Caco-2 (cell line): ENCODE data around the gene GLRX2.

- PRO-cap, result no peak
- RRBS, result no CpG with 5 or more reads among the region's 9 CpGs
These were observed 5.3 kb downstream of the PRG4 start for GRCh38 chr1:186301278-186301854.

DNA sequence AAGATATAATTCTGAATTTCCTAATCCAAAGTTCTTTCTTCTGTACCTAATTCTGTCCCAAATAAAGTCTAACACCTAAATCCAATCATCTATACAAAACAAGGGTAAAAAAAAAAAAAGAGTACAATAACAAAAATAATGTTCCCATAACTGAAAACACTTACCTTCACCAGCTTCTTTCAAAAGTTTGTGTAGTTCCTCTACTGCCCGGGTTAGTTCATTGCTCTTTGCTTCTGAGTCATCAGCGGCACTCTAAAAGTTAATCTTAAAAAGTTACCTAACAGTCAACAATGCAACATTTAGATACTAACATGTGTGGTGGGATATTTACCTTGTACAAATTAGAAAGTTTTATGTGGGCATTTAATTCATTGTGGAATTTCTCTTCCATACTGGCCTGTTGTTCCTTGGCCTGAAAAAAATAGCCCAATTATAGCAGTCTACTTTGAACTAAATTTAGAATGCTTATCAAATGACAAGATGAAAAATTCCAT, 13.5 kb downstream of the TPR start:
- PRO-cap, result no peak
- RRBS, result no CpG with 5 or more reads among the region's 2 CpGs

GRCh38 chr1:186374973-186375107, 213 bp downstream of the TPR start:
- PRO-cap, result no peak
- RRBS, result no CpG with 5 or more reads among the region's 10 CpGs

GRCh38 chr1:186948398-186949481, 120.0 kb downstream of the PLA2G4A start:
- PRO-cap, result no peak
- RRBS, result no CpG with 5 or more reads among the region's 5 CpGs

DNA sequence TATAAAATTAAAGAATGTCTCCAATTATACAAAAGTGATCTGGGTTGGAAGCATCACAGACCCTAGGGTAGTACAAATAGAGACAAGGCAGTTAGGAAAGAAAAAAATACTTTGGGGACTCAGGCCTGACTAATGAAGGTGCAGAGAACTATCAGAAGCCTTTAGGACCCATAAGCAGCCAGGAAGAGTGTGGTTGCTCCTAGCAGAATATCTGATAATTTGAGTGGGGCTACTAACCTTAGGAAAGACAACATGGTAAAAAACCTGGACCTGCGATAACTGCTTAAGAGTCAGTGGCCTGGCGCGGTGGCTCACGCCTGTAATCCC, 542.7 kb downstream of the BRINP3 start:
- PRO-cap, result no peak
- RRBS, result no CpG with 5 or more reads among the region's 4 CpGs

- PRO-cap, result no peak
- RRBS, result no CpG with 5 or more reads among the region's 5 CpGs
These were observed 402.3 kb upstream of the RGS18 start for GRCh38 chr1:191756015-191756246.

GRCh38 chr1:192539608-192540128, 35.9 kb upstream of the RGS1 start:
- PRO-cap, result no peak
- RRBS, result no CpG with 5 or more reads among the region's 1 CpG

DNA sequence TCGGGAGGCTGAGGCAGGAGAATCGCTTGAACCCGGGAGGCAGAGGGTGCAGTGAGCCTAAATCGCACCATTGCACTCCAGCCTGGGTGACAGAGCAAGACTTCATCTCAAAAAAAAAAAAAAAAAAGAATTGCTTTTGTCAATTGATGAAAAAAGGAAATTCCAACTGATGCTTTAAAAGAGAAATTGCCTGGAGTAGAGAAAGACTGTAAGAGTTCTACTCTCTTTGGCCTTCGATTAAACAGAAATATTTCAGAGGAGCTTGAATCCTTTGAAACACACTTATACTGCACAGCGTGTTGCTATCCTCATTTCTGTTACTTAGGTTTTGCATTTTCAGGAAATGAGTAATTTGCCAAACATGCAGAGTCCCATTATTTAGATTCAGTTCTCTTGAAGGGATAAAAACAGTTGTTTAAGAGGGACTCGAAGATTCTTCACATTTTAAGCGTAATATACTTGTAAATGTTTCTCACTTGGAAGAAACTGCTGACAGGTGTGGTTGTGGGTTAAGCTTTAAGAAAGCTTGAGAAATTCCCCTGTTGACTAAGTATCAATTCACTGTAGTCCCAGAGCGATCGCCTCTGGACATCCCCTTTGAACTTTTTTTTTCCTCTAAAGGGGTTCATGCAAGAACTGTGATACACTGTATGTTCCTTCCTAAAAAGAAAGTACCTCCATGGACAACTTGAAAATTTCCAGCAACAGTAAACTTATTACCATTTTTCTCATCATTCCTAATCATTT, 30.7 kb upstream of the RGS1 start:
- PRO-cap, result no peak
- RRBS, result no CpG with 5 or more reads among the region's 10 CpGs

DNA sequence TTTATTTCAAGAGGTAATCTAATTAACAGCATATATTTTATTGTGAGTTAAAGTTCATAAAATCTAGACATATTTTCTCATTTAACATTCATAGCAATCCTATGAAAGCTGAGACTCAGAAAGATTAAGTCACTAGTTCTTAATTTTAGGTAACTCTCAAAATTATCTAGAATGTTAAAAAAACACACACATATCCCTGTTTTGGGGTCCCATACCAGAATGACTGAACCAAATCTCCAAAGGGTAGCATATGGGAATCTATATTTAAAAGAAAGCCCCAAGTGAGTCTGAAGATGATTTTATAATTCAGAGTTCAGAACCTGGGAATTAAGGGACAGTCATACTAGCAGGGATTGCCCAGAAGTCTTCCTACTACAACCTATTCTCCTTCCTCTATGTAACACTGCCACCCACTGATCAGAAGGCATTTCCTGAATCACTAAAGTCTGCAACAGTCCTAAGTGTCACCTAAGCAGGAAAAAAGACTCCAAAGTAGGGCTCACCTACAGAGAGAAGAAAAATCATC, 4.7 kb downstream of the RGS1 start:
- PRO-cap, result no peak

GRCh38 chr1:192810822-192811460, 2.1 kb downstream of the RGS2 start:
- PRO-cap, result no peak
- RRBS, result no CpG with 5 or more reads among the region's 4 CpGs

DNA sequence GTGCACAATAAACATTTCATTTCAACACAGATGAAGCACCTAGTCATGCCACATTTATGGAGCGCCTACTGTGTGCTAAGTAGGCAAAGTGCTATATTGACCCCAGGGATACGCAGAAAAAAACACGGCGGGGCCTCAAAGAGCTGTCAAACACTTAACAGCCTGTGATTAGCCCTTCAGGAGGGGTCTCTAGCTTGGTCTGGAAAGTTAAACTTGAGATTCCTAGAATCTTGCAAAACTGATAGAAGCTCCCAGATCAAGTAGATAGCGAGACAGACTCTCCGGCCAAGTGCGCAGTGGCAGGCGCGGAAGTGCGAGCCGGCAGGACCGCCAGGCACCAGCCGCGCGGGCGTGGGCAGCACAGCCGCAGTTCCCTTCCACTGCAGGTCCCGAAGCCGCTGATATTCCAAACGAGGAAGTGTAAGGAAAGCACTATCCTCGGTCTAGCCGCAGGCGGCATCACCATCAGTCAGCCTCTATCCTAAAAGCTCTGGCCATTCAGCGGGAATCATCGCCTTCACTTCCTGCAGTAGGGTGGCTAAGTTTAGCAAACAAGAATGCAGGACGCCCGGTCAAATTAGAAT, 840 bp downstream of the GLRX2 start:
- PRO-cap, result no peak
- RRBS, result 7% methylated on average over 6 of the region's 27 CpGs

DNA sequence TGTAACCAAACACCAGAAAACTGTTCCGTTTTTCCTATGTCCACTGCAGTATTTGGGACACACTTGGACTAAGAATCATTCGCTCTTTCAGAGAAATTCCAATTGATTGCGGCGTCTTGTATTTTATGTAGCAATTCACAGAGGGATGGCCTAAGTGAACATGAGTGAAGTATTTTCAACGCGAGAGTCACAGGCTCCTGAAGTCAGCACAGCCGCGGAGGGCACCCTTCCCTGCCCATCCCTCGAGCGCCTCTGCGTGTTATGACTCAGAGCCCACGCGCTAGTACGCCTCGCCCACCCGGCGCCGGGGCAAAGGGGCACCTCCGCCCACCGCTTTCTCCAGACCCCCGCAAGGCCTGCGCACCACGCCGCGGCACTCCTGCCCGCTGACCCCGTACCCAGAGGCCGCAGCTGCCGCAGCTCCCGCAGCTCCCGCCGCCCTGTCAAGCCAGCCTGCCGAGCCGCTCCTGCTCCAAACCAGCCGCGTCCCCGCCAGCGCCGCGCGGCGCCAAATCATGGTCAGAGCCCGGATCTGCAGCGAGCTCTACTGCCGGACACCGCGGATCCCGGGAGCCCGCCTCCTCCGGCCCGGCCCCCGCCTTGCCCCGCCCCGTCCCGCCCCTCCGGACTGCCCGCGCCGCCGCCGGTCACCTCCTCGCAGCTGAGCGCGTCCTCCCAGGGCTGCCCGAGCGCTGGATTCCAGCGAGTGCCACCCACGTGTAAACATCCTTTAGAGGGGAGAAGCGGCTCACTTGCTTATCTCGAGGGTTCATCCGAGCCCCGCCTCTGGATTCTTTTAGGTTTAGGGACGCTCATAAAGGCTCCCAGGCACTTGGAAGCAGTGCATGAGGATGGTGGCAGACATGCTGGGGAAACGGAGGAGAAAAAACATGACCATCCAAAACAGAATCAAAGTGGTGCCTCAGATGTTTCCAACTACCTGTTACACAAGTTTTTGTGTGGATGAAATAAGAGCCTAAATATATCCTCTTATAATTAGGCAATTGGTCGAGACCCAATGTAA, at the start of gene GLRX2:
TSS of gene GLRX2 (minus strand) at position 549 of the 1,024 bp plus-strand sequence.
- PRO-cap, result bidirectional peak, plus-strand start at position 312 of the sequence, minus-strand start at position 254 of the sequence; bidirectional peak, plus-strand start at position 664 of the sequence, minus-strand start at position 517 of the sequence
- RRBS, result 3% methylated on average over 5 of the region's 75 CpGs

DNA sequence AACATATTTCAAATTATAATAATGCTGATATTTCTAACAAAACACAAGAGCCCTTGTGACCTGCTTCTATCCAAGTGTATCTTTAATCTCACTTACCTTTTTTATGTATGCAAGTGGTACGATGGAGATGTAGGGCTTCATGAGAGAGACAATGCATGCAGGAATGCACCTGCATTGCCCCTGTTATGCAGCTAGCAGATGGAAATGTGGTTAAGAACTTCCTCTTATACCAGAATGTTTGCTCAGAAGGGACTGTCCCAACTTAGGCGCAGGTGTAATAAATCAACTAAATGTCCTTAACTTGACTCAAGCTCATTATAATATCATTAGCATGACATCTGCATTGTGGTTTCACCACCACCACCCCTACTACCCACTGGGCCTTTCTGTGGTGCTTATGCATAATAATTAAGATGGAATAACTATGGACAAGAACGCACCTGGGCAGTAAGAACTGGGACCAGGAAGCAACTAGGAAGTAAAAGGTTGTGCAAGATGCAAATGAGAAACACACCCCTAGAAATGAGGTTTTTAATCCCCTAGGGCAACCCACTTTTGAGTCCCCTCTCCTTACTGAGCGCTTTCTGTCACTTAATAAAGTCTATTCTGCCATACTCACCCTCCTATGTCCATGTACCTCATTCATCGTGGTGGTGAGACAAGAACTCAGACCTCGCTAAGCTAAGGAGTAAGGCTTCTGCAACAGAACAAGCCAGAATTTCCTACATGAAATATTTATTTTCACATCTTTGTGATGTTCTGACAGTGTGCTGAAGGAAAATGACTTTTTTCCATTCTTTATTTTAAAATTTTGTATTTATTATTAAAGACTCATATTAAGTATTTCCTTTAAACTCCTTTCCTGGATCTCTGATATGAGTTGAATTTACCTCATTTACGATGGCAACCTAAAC, 1103.3 kb upstream of the B3GALT2 start:
- PRO-cap, result no peak
- RRBS, result no CpG with 5 or more reads among the region's 7 CpGs

DNA sequence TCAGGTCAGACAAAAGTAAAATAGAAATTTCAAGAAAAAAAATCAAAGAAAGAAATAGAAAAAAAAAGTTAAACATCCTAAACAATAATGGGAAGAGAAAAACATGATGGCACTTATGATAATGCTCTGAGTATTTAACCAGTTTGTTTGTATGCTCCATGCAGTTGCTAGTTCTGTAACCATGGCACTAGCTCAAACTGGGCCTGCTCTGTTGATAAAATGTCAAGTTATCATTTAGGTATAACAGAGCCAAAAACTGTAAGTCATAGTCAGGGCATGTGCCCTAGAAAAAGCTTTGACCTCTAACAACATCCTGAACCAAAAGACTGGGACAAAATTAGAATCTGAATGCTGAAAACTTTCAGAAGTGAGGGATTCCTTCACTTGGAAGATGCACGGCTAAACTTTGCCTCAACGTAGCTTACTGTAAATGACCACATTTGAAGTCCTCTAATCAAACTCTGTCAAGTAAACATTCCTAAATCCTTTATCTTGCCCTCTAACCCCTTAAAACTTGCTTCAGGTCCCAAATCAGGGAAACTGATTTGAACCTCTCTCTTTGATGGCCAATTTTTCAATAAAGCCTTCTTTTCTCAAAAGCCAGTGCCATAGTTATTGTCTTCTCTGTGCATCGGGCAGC, 148.8 kb downstream of the KCNT2 start:
- PRO-cap, result no peak
- RRBS, result no CpG with 5 or more reads among the region's 3 CpGs

- PRO-cap, result no peak
These were observed 4.5 kb downstream of the KCNT2 start for GRCh38 chr1:196603612-196604232.

GRCh38 chr1:196672890-196673194, 21.0 kb downstream of the CFH start:
- PRO-cap, result no peak
- RRBS, result no CpG with 5 or more reads among the region's 1 CpG

DNA sequence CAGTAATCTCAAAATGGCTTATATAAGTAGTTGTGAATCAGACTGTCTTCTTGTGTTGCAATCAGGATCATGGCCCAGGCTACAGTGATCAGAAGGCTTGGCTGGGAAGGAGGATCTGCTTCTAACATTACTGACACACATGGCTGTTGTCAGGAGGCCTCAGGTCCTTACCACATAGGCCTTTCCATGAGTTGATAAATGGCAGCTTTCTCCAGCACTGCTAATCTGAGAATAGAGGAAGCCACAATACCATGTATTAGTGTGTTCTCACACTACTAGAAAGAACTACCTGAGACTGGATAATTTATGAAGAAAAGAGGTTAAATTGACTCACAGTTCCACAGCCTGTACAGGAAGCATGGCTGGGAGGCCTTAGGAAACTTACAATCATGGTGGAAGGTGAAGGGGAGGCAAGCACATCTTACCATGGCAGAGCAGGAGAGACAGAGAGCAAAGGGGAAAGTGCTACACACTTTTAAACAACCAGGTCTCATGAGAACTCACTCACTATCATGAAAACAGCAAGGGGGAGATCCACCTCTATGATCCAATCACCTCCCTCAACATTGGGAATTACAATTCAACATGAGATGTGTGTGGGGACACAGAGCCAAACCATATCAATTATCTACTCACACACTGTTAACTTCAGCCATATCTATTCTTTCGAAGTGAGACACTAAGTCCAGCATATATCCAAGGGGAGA, 33.9 kb downstream of the CFH start:
- PRO-cap, result no peak
- RRBS, result no CpG with 5 or more reads among the region's 1 CpG

DNA sequence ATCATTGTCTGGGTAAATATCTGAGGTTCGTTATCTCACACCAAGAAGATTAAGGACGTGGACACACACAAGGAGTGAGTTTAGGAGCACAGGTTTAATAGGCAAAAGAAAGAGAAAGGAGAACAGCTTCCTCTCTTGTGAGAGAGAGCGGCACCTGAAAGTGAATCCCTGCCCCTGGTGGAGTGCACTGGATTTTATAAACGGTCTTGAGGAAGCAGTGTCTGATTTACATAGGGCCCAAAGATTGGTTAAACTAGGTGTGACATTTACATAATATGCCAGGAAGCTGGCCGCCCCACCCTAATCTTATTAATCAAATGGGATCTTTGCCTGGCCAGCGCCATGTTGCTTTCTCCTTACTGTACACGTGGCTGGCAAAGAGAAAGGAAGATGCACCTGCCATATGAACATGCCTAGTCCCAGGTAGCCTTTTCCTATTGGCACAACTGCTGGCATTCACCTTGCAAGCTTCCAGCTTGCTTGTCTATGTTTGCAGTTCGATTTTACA, 38.7 kb downstream of the CFH start:
- PRO-cap, result no peak
- RRBS, result no CpG with 5 or more reads among the region's 8 CpGs

DNA sequence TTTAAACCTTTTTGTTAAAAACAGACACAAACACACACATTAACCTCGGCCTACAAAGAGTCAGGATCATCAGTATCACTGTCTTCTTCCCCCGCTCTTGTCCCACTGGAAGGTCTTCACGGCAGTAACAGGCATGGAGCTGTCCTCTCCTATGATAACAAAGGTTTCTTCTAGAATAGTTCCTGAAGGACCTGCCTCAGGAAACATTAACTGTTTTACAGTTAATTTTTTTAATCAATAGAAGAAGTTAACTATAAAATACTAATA, 2.9 kb downstream of the CFHR1 start:
- PRO-cap, result no peak
- RRBS, result no CpG with 5 or more reads among the region's 3 CpGs

DNA sequence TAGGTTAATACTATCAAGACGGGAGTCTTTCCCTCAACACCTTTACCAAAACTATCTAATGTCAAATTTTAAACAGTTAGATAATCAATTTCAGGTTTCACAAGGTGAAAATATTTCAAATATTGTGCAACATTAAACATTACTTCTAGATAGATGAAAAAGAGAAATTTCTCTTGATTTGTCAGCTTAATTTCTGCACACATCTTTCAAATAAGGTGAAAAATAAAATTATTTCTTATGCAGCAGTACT, 3.8 kb downstream of the CFHR1 start:
- PRO-cap, result no peak
- RRBS, result no CpG with 5 or more reads among the region's 1 CpG